Mesenchymal stem cell of Wharton's jelly (primary cell): ENCODE measurements around the gene RTL1.

DNA sequence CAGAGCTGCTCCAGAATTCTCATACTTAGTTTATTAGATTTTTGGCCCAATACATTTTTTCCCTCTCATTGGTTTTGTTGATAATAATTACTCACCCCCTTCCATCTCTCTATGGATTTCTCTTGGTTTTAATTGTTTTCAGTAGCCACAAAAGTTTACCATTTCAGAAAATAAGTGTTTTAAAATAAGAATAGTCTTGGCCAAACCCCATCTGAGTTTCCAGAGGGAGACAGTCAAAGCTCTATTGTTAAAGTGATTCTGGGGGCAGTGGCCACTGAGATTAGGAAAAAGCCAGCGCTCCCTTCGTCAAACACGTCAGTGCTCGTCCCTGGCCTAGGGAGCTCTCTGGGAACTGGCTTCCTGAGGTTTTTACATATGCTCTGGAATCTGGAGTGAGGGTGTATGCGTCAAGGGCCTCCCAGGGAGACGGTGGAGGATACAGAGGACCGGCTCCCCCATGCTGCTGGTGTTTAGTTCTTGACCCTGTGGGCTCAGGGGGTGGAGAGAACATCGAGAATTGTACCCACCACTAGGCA lies 33.7 kb downstream of the WDR25 start:
- CAGE, long polyA plus RNA = no peak

DNA sequence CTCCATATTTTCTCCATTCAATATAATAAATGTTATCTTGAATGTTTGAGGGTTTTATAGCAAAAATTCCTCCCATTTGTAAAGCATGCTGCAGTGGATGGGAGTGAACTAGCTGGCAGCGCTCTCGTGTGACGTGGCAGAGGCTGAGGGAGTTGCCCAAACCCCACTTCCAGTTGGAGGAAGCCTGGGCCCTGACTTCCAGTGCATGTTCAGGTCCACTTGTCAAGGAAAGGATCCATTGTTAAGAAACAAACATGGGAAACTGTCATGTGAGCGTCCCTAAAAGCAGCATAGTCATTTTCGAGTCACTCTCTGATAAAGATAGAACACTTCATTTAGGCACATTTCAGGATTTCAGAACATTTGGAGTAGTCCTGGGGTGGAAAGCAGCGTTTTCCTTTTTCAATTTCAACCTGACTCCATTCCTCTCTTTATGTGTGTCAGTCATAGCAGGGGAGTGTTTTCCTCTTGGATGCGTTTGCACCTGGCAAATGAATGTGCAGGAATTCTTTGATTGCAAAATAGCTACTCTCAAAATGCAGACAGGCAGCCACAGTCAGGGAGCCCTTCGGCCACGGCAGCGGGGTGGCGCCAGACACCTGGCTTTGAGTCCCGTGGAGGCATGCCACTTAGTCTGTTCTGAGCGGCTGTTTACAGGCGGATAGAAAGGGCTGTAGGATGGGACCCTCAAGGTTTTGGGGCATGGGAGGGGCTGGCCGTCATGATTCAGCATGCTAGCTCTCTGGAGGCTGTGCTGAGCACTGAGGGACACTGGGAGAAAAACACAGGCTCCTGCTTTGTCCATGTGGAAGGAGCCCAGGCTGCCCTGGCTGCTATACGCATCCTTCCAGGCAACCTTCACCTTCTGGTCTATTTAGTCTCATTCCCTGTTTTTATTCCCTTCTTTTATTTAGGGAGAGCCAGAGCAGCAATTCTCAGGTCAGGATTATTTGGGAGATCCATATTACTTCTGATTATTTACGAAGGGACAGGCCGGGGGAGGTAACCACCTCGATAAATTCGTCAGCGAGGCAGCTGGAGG lies 63.8 kb downstream of the WDR25 start:
- CAGE, long polyA plus RNA = no peak

GRCh38 chr14:100586305-100587189 lies 670 bp downstream of the BEGAIN start:
- CAGE, long polyA plus RNA = no peak

- CAGE, long polyA plus RNA = no peak
Measured at GRCh38 chr14:100664790-100665226, 61.9 kb upstream of the DLK1 start.

DNA sequence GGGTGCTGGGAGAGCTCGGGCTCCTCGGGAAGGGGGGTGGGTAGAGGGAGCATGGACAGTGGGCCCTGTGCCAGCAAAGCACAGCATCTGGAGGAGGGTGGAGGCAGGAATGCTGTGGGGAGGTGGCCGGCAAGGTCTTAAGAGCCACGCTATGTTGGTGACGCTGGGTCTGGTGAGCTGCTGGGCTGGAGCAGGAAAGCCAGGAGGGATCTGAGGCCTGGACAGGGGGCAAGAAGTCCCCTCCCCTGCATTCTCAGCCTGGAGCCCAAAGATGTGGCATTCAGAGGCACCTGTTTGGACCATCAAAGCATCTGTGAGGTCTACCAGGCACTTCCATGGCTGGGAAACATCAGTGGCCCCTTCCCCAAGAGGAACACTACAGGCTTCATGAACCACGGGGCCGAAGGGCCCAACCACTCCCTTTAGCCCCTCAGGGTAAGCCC lies 48.1 kb upstream of the DLK1 start:
- CAGE, long polyA plus RNA = no peak

GRCh38 chr14:100790723-100791289 lies 64.1 kb downstream of the DLK1 start:
- CAGE, long polyA plus RNA = no peak

GRCh38 chr14:100811512-100811876 lies 84.8 kb downstream of the DLK1 start:
- CAGE, long polyA plus RNA = no peak

GRCh38 chr14:100825663-100826666 lies 77.6 kb downstream of the RTL1 start:
- CAGE, long polyA plus RNA = no peak

DNA sequence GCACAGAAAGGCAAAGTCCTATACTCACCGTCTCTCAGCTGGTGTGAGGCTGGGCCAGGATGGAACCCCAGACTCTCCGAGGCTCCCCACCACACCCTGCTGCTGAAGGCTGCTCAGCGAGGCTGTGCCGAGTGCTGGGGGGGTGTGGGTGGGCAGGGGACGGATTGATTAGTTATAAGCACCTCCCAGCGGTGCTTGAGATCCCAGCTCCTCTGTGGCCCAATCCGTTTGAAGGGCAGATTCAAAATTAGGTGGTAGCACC lies at the start of gene RTL1:
TSS of gene RTL1 (minus strand) at position 146 of the 262 bp plus-strand sequence.
- CAGE, long polyA plus RNA = no peak

- CAGE, long polyA plus RNA = no peak
Measured at GRCh38 chr14:101033661-101034230, 130.2 kb upstream of the RTL1 start.

DNA sequence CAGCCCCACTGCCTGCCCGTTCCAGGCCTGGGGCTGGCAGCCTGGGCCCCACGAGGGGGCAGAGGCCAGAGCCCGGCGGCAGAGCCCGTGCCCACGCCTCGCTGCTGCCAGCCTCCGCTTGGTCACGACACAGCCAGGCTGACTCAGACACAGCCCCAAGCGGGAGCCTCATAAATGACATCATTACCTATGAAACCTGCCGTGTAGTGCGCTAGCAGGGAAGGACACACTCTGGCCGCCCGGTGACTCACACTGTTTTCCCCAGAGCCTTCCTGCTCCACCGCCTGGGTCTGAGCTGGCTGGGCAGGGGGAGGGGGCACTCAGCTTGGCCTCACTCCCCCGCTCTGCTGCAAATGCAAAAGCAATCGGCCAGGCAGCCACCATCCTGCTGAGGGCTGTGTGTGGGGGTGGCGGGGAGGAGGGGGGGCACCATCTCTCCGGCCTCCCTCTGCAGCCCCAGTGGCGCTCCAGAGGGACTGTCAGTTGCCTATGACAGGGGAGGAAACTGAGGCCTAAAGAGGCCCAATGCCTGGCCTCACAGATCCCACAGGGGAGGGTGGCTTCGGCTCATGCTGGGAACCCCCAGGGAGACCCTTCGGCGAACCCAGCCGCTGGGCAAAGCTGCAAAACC lies 169.8 kb upstream of the RTL1 start:
- CAGE, long polyA plus RNA = no peak

DNA sequence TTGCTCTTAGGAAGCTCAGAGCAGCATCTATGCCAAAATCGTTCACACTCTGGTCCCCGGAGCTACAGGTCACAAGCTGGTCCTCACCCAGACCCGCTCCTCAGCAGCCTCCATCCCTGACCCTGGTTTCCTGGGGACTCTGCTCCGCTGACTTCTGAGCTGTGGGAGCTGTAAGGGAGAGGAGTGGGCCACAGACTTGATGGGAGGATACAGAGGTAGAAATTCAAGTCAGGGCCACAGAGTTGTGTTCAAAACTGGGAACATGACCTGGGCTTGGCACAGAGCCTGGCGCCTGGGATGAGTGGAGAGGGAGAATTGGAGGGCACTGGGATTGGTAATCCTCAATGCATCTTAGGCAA lies 170.9 kb upstream of the RTL1 start:
- CAGE, long polyA plus RNA = no peak

GRCh38 chr14:101151093-101151639 lies 247.6 kb upstream of the RTL1 start:
- CAGE, long polyA plus RNA = no peak

DNA sequence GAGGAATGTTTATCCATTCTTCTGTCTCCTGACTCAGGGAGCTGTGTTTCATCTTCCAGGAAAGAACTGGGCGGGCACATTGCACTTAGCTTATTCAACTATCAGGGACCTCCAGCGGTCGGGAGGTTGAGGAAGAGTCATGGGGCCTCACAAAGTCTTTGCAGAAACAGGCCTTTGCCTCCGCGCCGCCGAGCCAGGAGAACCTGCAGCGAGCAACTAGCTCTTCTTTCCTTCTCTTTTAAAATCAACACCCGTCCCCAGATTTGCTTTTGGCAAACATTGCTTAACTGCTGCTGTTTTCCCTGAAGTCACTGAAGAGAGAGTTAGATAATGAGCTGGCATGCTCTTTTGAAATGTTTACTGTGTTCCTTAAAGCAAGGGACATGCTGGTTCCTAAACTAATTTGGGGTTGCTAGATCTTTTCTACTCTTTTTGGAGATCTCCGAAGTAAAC lies 426.2 kb upstream of the PPP2R5C start:
- CAGE, long polyA plus RNA = no peak

DNA sequence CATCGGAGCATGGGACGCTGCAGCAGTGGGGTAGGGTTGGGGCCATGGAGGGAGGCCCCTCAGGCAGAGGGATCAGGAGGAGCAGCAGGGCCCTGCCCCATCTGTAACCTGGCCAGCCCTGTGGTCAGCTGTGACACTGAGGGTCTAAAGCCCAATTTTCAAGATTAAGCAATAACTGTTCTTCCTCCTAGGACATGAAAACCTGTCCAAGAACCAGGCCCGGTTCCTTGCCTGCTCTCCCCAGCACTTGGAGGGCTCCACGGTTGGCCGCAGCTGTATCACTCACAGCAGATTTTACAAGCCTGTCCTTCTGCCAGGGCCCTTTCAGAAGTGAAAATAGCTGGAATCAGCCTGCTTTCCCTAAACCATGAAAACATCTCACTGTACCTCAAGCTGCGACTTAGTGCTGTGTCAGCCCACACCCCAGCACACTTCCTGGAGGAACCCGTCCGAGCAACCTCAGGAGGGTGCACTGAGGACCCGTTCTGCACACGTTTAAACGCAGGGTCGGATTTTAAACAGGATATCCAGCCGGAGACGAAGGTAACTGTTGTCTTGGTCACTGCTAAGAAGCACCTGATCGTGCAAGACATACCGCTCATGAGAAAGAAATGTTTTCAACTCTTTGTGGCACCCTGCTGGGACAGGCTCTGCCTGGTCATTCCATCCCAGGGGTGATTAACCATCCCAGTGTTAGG lies 402.1 kb upstream of the PPP2R5C start:
- CAGE, long polyA plus RNA = no peak

GRCh38 chr14:101590001-101590405 lies 171.5 kb upstream of the PPP2R5C start:
- CAGE, long polyA plus RNA = no peak

GRCh38 chr14:101709788-101710576 lies 51.5 kb upstream of the PPP2R5C start:
- CAGE, long polyA plus RNA = no peak

GRCh38 chr14:101760794-101761563 lies 530 bp upstream of the PPP2R5C start:
- CAGE, long polyA plus RNA = no peak

- CAGE, long polyA plus RNA = no peak
Measured at GRCh38 chr14:101776353-101777006, 15.0 kb downstream of the PPP2R5C start.

DNA sequence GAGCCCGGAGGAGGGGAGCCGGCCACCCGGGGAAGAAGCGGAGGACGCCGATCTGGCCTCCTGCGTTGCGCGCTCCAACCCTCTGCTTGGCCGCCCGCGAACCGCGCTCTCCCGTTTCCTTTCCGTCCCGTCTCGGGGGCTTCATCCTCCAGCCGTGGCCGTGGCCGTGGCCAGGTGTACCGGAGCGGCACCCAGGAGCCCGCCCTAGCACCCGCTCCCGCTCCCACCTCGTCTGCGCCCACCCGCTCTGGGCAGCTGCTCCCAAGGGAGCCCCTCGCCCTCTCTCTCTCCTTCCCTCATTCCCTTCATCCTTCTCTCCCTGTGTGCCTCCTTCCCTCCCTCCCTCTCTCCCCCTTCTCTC lies 20.2 kb downstream of the PPP2R5C start:
- CAGE, long polyA plus RNA = no peak